Transverse colon (tissue), 4 donors: ENCODE data around the genes TAFA2, USP15, SRGAP1 and RASSF3.

DNA sequence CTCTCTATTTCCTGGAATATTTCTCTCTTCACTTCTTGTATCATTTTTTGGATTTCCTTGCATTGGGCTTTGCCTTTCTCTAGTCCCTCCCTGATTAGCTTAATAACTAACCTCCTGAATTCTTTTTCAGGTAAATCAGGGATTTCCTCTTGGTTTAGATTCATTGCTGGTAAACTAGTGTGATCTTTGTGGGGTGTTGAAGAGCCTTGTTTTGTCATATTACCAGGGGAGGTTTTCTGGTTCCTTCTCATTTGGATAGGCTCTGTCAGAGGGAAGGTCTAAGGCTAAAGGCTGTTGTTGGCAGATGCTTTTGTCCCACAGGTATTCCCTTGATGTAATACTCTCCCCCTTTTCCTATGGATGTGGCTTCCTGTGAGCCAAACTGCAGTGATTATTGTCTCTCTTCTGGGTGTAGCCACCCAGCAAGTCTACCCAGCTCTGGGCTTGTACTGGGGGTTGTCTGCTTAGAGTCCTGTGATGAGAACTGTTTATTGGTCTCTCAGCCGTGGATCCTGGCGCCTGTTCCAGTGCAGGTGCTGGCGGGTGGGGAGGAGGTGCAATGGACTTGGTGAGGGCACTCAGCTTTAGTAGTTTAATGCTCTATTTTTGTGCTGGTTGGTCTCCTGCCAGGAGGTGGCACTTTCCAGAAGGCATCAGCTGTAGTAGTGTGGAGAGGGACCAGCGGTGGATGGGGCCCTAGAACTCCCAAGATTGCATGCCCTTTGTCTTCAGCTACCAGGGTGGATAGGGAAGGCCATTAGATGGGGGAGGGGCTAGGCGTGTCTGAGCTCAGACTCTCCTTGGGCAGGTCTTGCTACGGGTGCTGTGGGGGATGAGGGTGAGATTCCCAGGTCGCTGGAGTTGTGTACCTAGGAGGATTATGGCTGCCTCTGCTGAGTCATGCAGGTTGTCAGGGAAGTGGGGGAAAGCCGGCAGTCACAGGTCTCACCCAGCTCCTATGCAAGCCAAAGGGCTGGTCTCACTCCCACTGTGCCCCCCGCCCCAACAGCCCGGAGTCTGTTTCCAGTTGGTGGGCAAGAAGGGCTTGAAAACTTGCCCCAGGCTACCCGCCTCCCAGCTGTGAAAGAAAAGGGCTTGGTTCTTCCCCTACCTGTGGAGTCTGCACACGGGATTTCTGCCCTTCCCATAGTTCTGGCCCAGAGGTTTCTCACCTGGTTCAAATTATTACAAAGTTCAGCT, 29.7 kb upstream of the LRIG3 start:
- PRO-cap = bidirectional peak, plus-strand start at position 491 of the sequence, minus-strand start at position 296 of the sequence; bidirectional peak, plus-strand start at position 807 of the sequence, minus-strand start at position 567 of the sequence
- RAMPAGE, long total RNA, 4 experiments = no peak in any of the 4 experiments

DNA sequence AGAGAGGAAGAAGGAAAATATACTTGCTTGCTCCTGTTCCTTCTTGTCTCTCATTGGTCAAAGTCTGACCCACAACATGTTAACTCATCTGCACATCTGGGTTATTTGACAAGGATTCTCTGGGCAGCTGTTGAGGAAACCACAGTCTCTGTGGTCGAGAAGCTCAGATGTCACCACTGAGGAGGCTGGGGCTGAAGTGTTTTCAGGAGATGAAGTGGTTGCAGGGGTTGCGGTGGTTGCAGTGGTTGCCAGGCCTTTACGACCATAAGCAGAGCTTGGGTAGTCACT, 265.0 kb upstream of the LRIG3 start:
- PRO-cap = no peak
- RAMPAGE, long total RNA, 4 experiments = no peak in any of the 4 experiments

DNA sequence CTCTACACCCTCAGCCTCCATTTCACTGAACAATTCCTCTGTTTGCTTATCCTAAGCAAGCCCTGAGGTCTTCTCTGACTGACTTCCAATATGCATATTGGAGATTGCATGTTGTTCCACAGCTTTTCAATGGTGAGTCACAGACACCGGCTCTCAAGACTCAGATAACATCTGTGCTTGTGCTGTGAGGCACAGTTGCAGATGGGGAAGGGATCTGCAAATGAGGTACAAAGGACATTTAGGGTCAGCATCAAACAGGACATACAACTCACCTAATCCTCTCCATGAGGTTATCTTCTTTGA, 141.0 kb downstream of the SLC16A7 start:
- PRO-cap = no peak
- RAMPAGE, long total RNA, 4 experiments = no peak in any of the 4 experiments

- PRO-cap = no peak
- RAMPAGE, long total RNA, 4 experiments = no peak in any of the 4 experiments
Observed at GRCh38 chr12:60845722-60846211, 1249.9 kb downstream of the SLC16A7 start.

GRCh38 chr12:62192450-62193192, at the start of gene TAFA2:
TAFA2 (minus strand) TSS chr12:62192773.
- PRO-cap = unidirectional peak, minus-strand start at chr12:62192752
- RAMPAGE, long total RNA, 4 experiments = no peak in any of the 4 experiments

- PRO-cap = bidirectional peak, plus-strand start at chr12:62259821, minus-strand start at chr12:62259735; bidirectional peak, plus-strand start at chr12:62260059, minus-strand start at chr12:62260061; bidirectional peak, plus-strand start at chr12:62260404, minus-strand start at chr12:62260302
- RAMPAGE, long total RNA, 4 experiments = start-site peak on the plus strand in 3 of 4 experiments, at chr12:62260374-62260409 at its widest, 327 to 3,241 reads per replicate; start-site peak on the minus strand in 1 of 4 experiments, at chr12:62259964-62260144 at its widest, 36 reads per replicate
Observed at GRCh38 chr12:62259606-62260575, at the start of gene USP15. USP15 (plus strand) TSS chr12:62260404.

DNA sequence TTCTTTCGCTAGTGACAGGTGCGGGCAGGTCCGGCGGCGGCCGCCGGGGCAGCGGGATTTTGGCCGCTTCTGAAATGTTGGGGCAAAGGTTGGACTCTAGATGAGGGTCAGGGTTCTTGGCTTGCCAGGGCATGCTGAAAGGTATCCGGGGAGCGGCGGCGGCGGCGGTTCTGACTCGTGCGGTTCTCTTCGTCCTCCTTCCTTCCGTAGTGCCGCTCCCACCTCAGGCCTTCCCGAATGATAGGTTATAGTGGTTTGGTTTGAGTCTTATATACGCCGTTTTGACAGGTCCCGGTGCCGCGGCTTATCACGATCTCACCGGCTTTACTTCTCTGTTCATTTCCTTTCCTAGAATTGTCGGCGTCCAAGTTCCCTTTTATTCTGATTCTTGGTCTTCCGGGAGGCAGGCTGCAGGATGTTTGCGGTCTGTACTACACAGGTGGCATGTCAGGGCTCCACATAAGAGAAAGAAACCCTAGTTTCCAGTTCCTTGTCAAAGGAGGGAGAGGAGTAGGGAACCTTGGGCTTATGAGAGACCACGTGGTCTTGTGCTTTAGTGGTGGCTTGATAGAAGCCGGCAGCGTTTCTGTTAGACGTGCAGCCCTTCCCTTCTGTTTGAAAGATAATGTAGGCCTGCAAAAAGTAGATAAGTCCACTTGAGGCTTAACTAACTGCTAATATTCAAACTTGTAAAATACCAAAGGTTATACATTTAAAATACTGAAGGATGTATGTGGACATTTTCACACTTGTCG, 549 bp downstream of the USP15 start:
- PRO-cap = bidirectional peak, plus-strand start at position 132 of the sequence, minus-strand start at position 242 of the sequence; bidirectional peak, plus-strand start at position 493 of the sequence, minus-strand start at position 350 of the sequence
- RAMPAGE, long total RNA, 4 experiments = no peak in any of the 4 experiments

DNA sequence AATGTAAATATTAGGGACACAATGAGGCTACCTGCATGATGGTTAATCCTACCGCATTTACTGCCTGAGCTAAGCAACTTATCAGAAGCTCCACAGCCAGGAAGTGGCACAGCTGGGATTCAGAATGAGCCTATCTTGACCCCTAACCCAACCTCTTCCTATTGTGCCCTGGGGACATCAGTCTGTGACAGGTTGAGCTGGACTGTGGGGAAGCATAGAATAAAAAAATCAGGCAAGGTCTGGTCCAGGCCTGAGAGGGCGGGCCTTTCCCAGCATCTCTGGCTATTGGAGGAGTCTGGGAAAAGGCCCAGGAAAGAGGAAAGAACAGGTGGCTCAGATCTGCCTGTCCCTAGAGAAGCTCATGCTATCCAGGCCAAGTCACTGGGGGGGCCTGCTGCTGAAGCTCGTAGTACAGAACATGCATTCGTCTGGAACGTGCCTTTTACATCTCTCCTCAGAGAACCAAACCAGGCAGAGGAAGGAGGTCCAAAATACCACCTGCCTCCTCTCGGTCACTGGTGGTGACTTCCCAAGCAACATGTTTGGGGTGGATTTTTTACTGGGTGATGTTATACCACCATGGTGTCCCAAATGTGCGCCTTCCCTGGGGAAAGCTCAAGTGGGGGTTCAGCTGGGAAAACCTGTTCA, 100.5 kb downstream of the PPM1H start:
- PRO-cap = no peak
- RAMPAGE, long total RNA, 4 experiments = no peak in any of the 4 experiments

DNA sequence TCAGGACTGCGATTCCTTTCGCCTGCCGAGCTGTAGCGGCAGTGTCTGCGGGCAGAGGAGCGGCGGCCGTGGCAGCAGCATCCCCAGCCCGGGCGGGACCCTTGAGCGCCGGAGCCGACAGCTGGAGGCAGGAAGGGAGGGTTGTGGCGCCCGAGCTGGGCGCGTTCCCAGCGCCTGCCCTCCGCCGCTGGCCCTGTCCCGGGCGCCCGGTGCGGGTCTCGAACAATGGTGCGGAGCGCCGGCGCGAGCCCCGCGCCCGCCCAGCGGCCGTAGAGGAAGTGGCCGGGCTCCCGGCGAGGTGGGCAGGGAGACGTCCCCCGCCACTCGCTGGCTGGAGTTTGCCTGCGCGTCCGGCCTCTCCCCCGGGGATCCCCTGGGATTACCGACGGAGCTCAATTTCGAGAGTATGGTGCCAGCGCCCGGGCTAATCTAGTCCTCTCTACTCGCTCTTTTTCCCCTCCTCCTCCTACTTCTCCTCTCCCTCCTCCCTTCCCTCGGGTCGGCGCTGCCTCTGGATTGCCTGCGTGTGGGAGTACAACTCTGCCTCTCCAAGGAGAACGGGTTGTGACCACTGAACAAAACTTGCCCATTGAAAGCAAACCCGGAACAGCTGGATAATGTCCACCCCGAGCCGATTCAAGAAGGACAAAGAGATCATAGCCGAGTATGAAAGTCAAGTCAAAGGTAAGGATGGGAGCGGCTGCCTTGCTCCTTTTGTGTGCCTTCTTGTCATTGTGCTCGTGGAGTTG, at the start of gene SRGAP1:
Gene SRGAP1 (plus strand): TSS at position 501 of the 749 bp plus-strand sequence.
- PRO-cap = bidirectional peak, plus-strand start at position 395 of the sequence, minus-strand start at position 280 of the sequence; bidirectional peak, plus-strand start at position 516 of the sequence, minus-strand start at position 426 of the sequence
- RAMPAGE, long total RNA, 4 experiments = start-site peak on the plus strand in 1 of 4 experiments, centred at position 545 of the sequence, 30 reads per replicate

DNA sequence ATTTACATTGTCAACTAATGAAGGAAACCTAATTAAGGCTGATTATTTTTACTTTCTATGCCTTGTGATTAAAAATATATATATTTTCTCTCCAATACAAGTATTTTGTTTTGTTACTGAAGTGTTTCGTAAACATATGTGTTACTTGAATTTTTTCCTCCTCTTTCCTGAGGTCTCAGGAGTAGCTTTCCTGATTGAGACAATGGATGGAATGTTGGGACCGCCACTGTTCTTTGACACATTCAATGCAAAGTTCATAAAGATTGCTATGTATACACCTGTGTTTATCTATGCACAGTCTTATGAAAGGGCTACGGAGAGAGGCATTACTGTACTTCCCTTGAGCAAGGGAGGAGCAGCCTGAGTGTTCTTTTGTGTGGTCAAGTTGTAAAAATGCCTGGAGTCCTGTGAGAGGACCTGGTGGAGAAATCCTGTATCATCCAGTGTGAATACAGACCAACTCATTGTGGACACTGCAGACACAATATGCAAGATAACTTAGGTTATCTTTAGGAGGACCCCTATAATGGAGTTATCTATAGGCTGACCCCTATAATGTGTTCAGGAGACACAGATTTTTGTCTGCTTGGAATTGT, 1.2 kb downstream of the SRGAP1 start:
- PRO-cap = bidirectional peak, plus-strand start at position 303 of the sequence, minus-strand start at position 235 of the sequence
- RAMPAGE, long total RNA, 4 experiments = no peak in any of the 4 experiments

DNA sequence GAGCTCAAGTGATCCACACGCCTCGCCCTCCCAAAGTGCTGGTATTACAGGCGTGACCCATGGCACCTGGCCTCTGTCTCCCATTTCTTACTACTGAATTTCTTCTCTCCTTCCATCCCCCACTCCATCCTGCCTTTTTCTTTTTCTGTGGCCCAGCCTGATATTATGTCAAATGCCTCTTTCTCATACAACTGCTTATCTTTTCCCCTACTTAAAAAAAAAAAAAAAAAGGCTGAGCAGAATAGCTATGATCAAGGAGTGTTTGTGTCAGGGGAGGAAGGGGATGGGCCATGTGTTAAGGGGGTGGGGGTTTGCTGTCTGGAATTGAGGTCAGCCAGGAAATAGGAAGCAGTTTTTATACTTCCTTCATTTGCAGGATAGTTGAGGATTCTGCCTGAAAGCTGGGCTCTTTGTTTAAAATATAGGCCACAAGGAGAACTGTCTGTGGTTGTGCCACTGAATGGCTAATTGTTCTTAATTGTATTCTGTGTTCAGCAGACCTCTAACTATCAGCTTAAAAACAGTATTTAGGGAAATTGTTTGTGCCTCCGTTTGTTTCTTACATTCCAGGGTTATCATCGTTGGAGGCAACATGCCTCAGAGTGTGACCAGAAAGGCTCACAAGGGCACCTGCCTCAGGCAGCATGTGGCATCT, 95.8 kb downstream of the SRGAP1 start:
- PRO-cap = no peak
- RAMPAGE, long total RNA, 4 experiments = no peak in any of the 4 experiments

- PRO-cap = no peak
- RAMPAGE, long total RNA, 4 experiments = no peak in any of the 4 experiments
Observed at GRCh38 chr12:64025473-64026105, 181.1 kb downstream of the SRGAP1 start.

DNA sequence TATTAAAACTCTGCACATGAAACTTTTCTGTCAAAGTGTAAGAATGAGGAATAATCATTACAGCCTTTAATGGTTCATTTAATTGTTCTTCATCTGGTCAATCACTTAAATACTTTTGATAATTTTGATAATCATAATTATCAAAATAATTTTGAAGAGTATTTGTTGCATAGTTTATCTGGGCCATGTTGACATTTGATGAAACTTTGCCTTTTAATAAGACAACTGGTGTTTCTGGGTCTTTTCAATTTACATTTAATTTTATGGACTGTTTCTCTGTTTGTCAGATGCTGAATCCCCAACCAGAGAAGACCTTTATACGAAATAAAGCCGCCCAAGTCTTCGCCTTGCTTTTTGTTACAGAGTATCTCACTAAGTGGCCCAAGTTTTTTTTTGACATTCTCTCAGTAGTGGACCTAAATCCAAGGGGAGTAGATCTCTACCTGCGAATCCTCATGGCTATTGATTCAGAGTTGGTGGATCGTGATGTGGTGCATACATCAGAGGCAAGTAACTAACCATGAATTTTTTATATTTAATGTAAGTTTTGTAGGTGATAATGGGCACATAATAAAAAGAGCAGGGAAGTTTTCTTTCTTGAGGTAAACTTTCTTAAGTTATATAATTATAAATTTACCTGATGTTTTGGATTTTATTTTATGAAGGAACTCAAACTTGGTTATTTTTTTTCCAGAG, 14.5 kb downstream of the XPOT start:
- PRO-cap = no peak
- RAMPAGE, long total RNA, 4 experiments = no peak in any of the 4 experiments

DNA sequence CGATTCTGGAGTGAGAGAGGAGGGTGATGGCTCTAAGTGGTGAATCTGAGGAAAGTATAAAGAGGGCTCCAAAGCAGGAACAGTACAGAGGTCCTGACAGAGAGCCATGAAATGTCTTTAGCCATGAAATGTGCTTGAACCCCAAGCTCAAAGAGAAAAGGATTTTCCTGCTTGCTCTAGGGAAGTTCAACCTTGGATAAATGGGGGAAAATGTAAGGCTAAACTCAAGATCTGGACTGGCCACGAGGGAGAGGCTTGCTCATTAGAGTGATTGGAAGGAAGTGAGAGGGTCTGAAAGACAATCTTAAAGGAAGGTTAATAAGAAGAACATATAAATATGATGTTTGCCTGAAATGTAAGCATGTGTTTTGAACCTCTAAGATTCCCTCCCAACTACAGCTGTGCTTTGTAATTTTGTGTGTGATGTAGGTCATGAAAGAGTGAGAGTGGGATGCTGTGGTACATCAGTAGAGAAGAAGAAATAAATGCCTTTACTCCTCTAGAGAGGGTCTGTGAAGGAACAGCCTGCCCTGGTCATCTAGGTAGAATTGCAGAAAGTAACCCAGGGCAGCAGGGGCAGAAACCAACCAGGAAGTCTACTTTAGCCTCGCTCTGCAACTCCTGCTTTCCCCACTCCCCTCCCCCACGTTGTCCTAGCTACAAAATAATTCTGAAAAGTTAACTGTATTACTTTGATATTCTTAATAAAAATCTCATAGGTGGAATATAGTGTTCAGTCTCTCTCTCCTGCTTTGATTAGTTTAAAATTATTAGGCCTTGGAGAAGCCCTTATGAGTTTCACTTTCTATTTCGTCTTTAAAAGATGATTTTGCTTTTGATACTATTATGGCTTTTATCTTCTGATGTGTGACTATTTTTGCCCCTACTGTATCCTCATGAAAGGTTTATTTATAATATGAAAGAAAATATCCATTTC, 7.4 kb downstream of the TBK1 start:
- PRO-cap = no peak
- RAMPAGE, long total RNA, 4 experiments = no peak in any of the 4 experiments

GRCh38 chr12:64610427-64610850, at the start of gene RASSF3:
RASSF3 (plus strand) TSS chr12:64610495.
- PRO-cap = bidirectional peak, plus-strand start at chr12:64610496, minus-strand start at chr12:64610273; bidirectional peak, plus-strand start at chr12:64610705, minus-strand start at chr12:64610676
- RAMPAGE, long total RNA, 4 experiments = no peak in any of the 4 experiments

DNA sequence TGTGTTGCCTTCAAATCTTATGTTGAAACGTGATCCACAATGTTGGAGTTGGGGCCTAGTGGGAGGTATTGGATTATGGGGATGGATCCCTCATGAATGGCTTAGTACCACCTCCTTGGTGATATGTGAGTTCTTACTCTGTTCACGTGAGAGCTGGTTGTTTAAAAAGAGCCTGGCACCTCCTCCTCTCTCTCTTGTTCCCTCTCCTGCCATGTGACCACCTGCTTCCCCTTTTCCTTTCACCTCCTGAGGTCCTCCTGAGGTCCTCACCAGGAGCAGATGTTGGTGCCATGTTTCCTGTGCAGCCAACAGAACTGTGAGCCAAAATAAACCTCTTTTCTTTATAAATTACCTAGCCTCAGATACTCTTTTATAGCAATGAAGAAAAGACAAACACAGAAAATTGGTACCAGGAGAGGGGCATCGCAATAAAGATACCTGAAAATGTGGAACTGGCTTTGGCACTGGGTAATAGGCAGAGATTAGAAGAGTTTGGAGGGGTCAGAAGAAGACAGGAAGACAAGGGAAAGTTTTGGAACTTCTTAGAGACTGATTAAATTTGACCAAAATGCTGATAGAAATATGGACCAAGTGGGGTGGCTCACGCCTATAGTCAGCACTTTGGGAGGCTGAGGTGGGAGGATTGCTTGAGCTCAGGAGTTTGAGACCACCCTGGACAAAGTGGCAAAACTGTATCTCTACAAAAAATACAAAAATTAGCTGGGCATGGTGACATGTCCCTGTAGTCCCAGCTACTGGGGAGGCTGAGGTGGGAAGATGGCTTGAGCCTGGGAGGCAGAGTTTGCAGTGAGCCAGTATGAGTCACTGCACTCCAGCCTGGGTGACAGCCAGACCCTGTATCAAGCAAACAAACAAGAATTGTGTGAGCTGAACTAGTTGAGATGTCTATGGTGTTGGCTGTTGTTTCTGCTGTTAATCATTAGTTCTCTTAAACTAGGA, 23.3 kb downstream of the RASSF3 start:
- PRO-cap = no peak
- RAMPAGE, long total RNA, 4 experiments = start-site peak on the plus strand in 1 of 4 experiments, centred at positions 281 to 573 of the sequence, 6 to 7 reads per replicate

DNA sequence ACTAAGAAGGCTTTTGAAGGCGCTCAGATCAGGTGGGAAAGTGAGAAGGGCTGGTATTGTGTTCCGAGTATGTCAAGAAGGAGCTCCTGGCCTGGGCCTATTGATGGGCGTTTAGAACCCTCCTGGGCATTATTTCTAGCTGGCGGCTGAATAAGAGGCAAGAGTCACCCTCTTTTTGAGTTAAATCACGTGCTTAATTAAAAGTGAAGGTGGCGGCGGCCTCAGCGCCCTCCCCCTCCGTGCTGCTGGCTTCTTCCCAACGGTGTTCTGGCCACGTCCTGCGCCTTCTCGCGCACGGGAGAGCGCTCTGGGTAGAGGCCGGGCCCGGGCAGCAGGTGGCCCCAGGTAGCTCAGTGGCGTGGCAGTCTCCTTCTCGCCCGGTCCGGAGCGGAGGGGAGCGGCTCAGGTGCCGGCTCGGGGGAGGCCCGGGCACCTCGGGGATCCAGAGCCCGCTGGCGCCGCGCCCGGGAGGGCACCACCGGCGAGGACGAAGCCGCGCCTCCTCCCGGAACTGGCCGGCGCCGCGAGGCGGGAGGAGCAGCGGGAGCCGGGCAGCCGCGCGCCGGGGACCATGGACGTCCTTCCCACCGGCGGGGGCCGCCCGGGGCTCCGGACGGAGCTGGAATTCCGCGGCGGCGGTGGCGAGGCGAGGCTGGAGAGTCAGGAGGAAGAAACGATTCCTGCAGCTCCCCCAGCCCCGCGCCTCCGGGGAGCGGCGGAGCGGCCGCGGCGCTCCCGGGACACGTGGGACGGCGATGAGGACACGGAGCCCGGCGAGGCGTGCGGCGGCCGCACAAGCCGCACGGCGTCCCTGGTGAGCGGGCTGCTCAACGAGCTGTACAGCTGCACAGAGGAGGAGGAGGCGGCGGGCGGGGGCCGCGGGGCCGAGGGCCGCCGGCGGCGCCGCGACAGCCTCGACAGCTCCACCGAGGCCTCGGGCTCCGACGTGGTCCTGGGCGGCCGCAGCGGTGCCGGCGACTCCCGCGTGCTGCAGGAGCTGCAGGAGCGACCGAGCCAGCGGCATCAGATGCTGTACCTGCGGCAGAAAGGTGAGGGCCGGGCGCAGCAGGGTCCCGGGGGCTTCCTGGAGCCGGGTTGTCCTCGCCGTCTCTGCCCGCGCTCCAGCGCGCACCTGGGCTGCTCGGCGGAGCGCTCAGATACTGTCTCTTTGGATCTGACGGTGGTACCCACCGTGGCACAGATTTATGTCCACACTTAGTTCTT, 21.4 kb upstream of the GNS start:
- PRO-cap = bidirectional peak, plus-strand start at position 518 of the sequence, minus-strand start at position 269 of the sequence
- RAMPAGE, long total RNA, 4 experiments = start-site peak on the plus strand in 1 of 4 experiments, centred at position 538 of the sequence, 20 reads per replicate

DNA sequence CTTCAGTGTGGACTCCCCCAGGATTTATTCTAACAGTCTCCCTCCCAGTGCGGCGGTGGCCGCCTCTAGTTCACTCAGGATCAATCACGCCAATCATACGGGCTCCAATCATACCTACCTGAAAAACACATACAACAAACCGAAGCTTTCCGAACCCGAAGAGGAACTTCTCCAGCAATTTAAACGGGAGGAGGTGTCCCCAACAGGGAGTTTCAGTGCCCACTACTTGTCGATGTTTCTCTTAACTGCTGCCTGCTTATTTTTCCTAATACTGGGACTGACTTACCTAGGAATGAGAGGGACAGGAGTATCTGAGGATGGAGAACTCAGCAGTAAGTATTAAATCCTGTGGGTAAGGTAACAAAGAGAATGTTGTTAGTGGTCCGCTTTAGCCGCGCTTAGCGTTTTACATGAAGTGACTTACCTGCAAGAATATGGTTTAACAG, 1.4 kb downstream of the LEMD3 start:
- PRO-cap = no peak
- RAMPAGE, long total RNA, 4 experiments = no peak in any of the 4 experiments

GRCh38 chr12:65603350-65604053, 220.8 kb upstream of the HMGA2 start:
- PRO-cap = no peak
- RAMPAGE, long total RNA, 4 experiments = no peak in any of the 4 experiments

- PRO-cap = no peak
- RAMPAGE, long total RNA, 4 experiments = no peak in any of the 4 experiments
Observed at GRCh38 chr12:65881213-65881444, 56.8 kb downstream of the HMGA2 start.